Uterus (tissue), 7 donors: ENCODE measurements around a stretch of chr22.

- PRO-cap, 4 experiments, result peak in 2 of 4 experiments; most common plus-strand start chr22:42438189 (in 1); most common minus-strand start chr22:42437907 (in 1)
- RAMPAGE, long total RNA, 2 experiments, result no peak in any of the 2 experiments
- RRBS, result 3% methylated on average over 8 of the region's 41 CpGs
These were observed 5.5 kb upstream of the NFAM1 start for GRCh38 chr22:42437379-42438375.

DNA sequence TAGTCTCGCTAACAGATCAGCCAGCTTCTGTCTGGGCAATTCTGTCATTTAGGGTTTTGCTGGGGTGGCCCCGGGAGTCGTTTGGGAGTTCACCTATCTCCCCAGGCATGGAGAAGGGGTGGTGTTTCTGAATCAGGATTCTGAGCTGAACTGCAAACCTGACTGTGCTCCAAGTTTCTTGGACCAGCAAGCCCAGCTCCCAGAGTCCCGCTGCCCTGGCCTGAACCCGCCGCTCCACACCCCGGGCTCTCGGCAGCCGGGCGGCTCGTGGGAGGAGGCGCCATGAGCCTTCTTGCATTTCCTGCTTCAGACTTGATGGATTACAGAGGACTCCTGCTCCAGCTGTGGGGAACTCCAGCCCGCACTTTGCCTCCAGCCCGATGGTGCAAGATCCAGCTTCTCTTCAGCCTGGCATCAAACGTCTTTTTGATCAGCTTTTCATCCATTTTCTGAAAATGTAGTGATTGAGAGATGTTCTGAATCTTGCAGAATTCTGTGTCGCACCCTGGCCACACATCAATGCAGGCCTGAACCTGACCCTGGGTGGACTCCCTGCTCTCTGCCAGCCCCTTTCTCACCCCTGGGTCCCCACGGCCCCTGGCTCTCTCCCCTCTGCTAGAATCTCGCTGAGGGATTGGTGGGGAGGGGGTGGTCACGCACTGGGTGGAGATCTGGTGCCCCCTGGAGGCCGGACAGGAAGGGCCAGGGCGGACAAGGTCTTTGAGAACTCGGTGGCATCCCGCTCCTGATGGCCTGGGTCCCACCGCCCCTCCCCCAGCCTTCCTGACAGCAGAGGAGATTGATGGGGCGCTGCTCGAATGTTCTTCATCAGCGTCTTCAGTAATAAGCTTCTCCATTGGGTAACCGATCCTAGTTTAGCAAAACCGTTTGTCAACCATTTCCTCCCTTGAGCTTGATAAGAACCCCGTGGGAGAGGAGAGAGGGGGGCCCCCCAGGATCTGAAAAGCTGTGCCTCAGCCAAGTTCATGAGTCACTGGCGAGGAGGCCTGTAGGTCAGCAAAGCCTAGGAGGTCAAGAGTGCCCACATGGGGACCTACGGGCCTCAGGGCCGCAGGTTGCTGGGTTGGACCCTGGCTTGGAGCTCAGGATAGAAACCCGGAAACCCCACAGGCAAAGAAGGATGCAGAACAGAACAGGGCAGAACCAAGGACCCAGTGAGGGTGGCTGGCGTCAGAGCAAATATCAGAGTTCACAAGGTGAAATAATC is 12.1 kb upstream of the NFAM1 start:
- PRO-cap, 4 experiments, result peak in 3 of 4 experiments; most common plus-strand start position 369 of the sequence (in 1); most common minus-strand start position 284 of the sequence (in 1)
- RAMPAGE, long total RNA, 2 experiments, result no peak in any of the 2 experiments
- RRBS, result no CpG with 5 or more reads among the region's 35 CpGs

GRCh38 chr22:42508922-42509439 is 10.6 kb downstream of the RRP7A start:
- PRO-cap, 4 experiments, result no peak in any of the 4 experiments
- RAMPAGE, long total RNA, 2 experiments, result no peak in any of the 2 experiments
- RRBS, result no CpG with 5 or more reads among the region's 14 CpGs

- PRO-cap, 4 experiments, result no peak in any of the 4 experiments
- RAMPAGE, long total RNA, 2 experiments, result no peak in any of the 2 experiments
- RRBS, result 81% methylated on average over 5 of the region's 16 CpGs
These were observed 11.9 kb downstream of the POLDIP3 start for GRCh38 chr22:42602682-42603332.

- PRO-cap, 4 experiments, result peak in 4 of 4 experiments; most common plus-strand start chr22:42614621 (in 4); most common minus-strand start chr22:42614609 (in 2)
- RAMPAGE, long total RNA, 2 experiments, result no peak in any of the 2 experiments
- RRBS, result 3% methylated on average over 7 of the region's 57 CpGs
These were observed 569 bp downstream of the POLDIP3 start for GRCh38 chr22:42613900-42614727.

DNA sequence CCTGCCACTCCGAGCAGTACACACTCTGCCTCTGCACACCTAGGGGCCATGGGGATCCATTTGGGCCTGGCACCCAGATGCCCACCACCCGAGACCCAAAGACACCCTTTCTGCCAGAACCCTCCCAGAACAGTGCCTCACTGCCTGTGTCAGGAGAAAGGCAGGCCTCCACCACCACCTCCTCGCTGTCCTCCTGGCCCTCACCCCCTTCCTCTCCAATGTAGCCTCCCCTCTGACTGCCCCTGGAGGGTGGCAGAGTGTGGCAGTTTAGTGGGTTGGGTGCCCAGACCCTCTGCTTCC is 62.8 kb downstream of the ARFGAP3 start:
- PRO-cap, 4 experiments, result no peak in any of the 4 experiments
- RAMPAGE, long total RNA, 2 experiments, result no peak in any of the 2 experiments
- RRBS, result no CpG with 5 or more reads among the region's 3 CpGs

- PRO-cap, 4 experiments, result no peak in any of the 4 experiments
- RAMPAGE, long total RNA, 2 experiments, result no peak in any of the 2 experiments
- RRBS, result no CpG with 5 or more reads among the region's 6 CpGs
These were observed 7.9 kb downstream of the ARFGAP3 start for GRCh38 chr22:42849027-42849643.

GRCh38 chr22:42868757-42869388 is 11.8 kb upstream of the ARFGAP3 start:
- PRO-cap, 4 experiments, result peak in 1 of 4 experiments; most common minus-strand start chr22:42869107 (in 1)
- RAMPAGE, long total RNA, 2 experiments, result no peak in any of the 2 experiments
- RRBS, result no CpG with 5 or more reads among the region's 17 CpGs

DNA sequence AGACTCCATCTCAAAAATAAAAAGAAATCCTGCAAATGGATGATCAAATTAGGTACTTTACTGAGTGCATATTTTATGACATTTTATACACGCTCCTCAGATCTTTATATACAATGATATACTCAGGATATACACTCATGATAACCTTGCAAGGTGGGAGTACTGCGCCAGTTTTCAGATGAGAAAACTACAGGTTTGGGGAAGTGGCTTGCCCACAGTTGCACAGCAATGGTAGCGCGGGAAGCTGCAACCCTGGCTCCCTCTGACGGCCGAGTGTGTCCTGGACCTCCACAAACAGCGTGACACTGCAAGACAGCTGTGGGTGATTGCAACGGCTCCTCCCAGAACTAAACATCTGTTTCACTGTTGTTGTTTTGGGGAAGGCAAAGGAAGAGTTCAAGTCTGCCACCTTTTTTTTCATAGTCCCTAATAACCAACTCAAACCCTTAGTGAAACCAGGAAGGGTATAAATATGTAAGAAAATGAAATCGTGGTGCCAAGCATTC is 47.0 kb downstream of the PACSIN2 start:
- PRO-cap, 4 experiments, result peak in 1 of 4 experiments; most common minus-strand start position 265 of the sequence (in 1)
- RAMPAGE, long total RNA, 2 experiments, result no peak in any of the 2 experiments
- RRBS, result no CpG with 5 or more reads among the region's 9 CpGs

DNA sequence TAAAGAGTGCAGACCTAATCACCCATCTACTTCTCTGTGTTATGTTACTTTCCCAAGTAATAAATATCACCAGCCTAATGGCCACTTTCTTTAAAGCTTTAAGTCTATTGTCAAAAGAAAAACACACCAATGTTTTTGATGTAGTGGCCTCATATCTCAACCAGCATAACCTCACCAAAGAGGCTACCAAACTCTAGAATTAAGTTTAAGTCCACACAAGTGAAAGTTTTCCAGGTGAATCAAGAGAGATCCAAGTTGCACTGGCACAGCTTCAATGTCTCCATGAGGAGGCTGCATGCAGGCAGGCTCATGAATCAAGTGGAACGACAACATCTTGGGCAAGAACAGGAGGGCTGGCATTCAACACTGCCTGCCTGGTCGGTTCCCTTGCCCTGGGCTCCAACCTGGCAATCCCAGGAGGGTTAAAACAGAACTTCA is 1.7 kb downstream of the PACSIN2 start:
- PRO-cap, 4 experiments, result no peak in any of the 4 experiments
- RAMPAGE, long total RNA, 2 experiments, result no peak in any of the 2 experiments
- RRBS, result no CpG with 5 or more reads among the region's 2 CpGs

GRCh38 chr22:43028145-43028857 is 13.4 kb upstream of the PACSIN2 start:
- PRO-cap, 4 experiments, result no peak in any of the 4 experiments
- RAMPAGE, long total RNA, 2 experiments, result no peak in any of the 2 experiments
- RRBS, result no CpG with 5 or more reads among the region's 10 CpGs

DNA sequence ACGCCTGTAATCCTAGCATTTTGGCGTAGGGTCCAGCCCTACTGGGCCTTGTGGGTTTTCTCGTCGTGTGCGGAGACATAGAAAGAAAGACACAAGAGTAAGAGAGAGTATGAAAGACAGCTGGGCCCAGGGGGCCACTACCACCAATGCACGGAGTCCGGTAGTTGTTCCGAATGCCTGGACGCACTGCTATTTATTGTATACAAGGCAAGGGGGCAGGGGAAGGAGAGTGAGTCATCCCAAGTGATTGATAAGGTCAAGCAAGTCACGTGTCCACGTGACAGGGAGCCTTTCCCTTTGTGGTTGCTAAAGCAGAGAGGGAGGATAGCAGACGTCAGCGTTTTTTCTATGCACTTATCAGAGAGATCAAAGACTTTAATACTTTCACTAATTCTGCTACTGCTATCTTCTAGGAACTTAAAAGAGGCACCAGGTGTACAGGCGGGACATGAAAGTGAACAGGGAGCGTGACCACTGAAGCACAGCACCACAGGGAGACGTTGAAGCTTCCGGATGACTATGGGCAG is 6.6 kb upstream of the BIK start:
- PRO-cap, 4 experiments, result no peak in any of the 4 experiments
- RAMPAGE, long total RNA, 2 experiments, result no peak in any of the 2 experiments
- RRBS, result no CpG with 5 or more reads among the region's 17 CpGs

GRCh38 chr22:43126690-43127452 is 16.3 kb downstream of the BIK start:
- PRO-cap, 4 experiments, result peak in 1 of 4 experiments; most common plus-strand start chr22:43127092 (in 1)
- RAMPAGE, long total RNA, 2 experiments, result no peak in any of the 2 experiments
- RRBS, result 48% methylated on average over 4 of the region's 6 CpGs

DNA sequence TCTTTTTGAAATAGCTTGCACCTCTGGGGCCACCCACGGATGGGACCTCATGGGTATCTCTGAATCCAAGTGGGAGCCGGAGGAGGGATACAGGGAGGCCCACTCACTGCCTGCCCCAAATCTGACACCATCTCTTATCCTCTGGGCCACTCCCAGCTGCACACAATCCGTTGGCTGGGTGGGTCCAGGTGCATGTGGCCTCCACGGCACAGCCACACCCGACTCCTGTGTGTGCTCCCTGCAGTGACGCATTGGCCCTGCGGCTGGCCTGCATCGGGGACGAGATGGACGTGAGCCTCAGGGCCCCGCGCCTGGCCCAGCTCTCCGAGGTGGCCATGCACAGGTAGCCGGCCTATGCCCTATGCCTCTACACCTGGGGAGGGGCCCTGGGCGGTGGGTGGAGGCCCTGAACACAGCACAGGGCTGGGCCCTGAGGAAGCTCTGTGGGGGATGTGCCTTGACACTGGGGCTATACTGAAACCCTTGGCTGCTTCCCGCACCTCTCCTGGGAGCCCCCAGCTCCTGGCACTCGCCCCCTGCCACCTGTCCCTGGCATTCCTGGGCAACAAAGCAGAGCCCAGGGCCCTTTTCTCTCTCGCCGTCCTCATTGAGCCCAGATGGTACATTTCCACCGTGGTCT is 15.6 kb downstream of the MCAT start:
- PRO-cap, 4 experiments, result peak in 1 of 4 experiments; most common plus-strand start position 243 of the sequence (in 1); most common minus-strand start position 132 of the sequence (in 1)
- RAMPAGE, long total RNA, 2 experiments, result no peak in any of the 2 experiments
- RRBS, result no CpG with 5 or more reads among the region's 20 CpGs

DNA sequence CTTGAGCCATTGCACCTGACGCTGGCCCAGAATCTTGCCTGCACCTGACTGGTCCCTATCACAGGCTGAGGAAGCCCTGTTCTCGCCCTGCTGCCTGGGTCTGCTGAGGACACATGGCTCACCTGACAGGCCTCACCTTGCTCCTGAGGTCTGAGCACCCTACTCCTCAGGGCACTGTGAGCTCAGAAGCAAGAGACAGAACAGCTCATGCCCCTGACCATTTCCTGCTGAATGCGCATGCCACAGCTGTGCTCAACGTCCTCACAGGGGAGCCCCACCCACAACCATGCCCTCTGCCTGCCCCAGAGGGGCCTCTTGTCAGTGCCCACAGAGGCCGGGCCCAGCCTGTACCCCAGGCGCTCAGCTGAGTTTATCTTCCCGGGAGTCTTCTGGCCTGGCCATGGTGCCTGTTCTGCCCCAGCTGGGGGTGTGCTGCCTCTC is 2.8 kb upstream of the TSPO start:
- PRO-cap, 4 experiments, result no peak in any of the 4 experiments
- RAMPAGE, long total RNA, 2 experiments, result no peak in any of the 2 experiments
- RRBS, result 57% methylated on average over 1 of the region's 7 CpGs

DNA sequence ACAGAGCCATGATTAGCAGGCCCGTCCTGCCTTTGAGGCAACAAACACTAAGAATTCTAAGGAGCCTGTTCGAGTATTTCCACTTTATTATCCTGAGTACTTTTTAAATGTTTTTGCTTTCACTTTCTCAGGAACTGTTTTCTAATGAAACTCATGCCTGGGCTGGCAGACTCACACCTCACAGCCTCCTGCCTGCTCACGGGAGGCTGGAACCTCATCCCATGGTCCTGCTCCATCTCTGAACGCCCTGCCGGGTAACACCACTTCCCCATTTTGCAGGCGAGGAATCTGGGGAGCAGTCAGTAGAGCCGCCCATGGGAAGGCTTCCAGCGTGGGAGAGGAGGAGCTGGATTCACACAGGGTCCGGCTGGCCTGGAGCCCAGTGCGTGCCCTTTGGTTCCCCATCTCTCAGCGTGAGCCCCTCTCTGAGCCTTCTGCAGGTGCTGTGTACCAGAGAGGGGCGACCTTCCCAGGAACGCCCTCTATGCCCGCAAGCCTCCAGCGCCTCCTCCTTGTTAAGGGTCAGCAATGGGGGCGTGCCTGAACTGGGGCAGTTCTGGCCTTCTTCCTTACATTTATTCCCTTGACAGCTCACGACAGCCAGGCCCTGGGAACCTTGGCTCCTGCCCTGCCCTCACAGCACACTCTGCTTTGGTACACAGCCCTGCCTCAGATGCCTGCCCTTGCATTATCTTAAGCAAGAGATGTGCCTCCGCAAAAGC is 53.5 kb downstream of the SCUBE1 start:
- PRO-cap, 4 experiments, result no peak in any of the 4 experiments
- RAMPAGE, long total RNA, 2 experiments, result no peak in any of the 2 experiments
- RRBS, result 6% methylated on average over 4 of the region's 18 CpGs

DNA sequence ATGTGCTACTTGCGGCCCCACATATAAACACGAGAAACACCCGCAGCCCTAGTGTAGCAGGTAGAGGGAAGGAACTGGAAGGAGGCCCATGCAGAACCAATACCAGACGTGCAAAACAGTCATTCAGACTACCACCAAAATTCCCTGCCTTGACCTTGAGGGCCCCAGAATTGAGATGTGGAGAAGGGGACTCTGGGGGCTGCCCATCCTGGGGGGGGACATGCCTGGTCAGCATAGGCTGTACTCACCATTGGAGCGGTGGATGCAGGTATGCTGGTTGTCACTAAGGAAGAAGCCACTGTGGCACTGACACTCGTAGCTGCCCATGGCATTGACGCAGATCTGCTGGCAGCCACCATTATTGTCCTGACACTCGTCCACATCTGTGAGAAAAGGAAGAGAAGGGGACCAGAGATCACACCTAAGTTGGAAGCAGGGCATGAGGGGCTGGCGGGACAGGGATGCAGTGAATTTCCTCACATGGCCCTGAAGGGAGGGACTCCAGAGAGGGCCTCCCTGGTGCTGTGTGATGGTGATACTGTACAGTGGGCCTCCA is 52.3 kb downstream of the SCUBE1 start:
- PRO-cap, 4 experiments, result no peak in any of the 4 experiments
- RAMPAGE, long total RNA, 2 experiments, result no peak in any of the 2 experiments
- RRBS, result no CpG with 5 or more reads among the region's 9 CpGs

DNA sequence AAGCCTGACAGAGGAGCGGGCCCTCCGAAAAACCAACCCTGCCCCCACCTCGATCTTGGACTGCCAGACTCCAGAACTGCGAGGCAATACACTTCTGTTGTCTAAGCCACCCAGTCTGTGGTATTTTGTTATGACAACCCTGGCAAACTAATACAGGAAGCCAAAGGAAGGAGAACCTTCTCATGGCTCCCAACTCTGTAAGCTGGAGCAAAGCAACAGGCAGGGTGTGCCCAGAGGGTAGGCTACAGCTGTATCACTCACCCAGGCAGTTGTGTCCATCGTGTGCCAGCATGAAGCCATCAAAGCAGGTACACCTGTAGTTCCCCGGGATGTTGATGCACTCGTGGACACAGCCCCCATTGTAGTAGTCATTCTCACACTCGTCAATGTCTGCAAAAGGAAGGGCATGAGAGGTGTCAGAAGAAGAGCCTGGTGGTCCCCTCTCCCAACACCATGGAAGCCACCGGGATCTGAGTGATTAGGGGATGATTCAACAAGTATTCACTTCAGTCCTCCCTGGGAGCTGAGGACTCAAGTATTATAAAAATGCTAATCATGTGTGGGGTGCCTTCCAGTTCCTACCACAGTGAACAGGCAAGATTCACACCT is 23.4 kb downstream of the SCUBE1 start:
- PRO-cap, 4 experiments, result no peak in any of the 4 experiments
- RAMPAGE, long total RNA, 2 experiments, result no peak in any of the 2 experiments
- RRBS, result no CpG with 5 or more reads among the region's 9 CpGs

DNA sequence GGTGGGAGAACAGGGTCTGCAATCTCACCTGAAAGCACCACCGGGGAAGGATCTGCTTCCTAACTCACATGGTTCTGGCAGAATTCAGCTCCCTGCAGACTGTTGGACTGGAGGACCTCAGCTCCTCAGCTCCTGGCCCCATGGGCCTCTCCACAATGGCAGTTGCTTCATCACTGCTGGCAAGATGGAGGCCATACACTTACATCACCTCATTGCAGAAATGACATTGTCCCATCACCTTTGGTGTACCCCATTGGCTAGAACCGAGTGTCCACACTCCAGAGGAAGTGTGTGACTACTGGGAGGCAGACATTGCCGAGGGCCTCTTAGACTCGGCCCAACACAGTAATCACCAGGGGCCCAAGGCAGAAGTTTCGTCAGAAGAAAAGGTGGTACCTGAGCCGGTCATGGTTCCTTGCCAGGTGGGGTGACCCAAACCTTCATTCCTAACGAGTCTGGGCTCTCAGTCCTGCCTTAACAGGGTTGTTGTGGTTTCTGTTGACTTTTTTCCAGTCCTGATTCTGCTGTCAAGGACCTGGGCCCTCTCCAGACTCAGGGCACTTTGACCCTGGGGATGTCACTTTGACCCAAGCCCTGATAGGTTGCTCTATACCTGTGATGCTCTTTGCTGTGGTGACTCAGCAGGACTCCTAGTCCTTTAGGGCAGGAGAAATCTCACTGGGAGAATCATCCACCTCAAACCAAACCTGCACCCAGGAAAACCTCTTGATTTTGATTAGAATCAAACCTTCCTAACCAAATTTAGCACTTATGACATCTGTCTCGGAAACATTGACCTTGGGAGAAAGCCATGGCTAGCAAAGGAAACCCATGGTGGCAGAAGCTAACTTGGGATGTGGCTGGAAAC is 20.7 kb upstream of the MPPED1 start:
- PRO-cap, 4 experiments, result no peak in any of the 4 experiments
- RAMPAGE, long total RNA, 2 experiments, result no peak in any of the 2 experiments
- RRBS, result 100% methylated on average over 1 of the region's 8 CpGs

GRCh38 chr22:43934731-43935165 is 11.1 kb downstream of the PNPLA3 start:
- PRO-cap, 4 experiments, result no peak in any of the 4 experiments
- RAMPAGE, long total RNA, 2 experiments, result no peak in any of the 2 experiments
- RRBS, result no CpG with 5 or more reads among the region's 7 CpGs